Tongue (tissue), 2 donors: ENCODE measurements around the gene NALF1.

- RAMPAGE, long total RNA = no peak
Observed at GRCh38 chr13:104822491-104822987, 643.3 kb upstream of the DAOA start.

- RAMPAGE, long total RNA = no peak
Observed at GRCh38 chr13:105597435-105597811, 131.6 kb downstream of the DAOA start.

DNA sequence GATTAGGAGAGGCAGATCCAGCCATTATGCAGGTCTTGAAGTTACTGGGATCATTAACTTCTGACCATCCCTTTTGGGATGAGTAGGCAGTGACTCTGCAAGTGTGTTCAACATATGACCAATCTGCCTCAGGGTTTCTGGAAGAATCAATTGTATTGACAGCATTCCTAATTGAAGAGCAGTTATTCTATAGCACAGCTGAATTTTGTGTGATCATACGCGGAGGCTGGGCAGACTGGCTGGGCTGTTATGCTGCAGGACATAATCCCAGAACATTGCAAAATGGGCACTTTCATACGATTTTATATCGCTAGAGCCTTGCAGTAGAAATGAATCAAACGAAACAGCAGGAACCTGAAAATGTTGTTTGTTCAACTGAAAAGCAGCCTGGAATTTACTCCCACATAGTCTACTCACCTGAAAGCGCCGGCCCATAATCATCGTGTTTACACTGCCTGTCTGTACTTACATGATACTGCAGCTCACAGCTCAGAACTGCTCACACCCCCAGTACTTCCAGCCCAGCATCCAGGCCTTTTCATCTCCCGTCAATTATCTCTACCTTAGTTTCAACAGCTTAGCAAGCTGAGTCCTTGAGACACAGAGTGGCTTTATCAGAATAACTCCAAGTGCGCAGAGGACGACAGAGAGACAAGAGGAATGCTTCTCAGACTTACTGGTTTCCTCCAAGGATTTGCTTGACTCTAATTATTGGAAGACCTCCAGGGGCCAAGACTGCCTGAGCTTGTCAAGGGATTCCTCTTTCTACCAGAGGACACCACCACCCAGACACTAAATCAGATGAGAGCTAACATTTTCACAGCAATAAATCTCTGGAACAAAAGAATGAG is 513.6 kb downstream of the DAOA start:
- RAMPAGE, long total RNA = no peak

DNA sequence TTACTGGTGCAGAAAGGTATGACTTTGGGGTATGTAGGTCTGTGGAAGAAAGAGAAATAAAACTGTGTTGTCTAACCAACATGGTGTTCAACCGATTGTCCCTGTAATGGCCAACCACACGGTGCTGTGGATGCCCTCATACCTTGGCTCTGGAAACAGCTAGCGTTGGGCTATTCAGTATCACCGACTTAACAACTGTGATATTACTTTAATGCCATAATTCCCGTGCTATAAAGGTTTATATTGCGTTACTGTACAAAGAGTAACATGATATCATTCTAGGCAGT is 448.3 kb downstream of the EFNB2 start:
- RAMPAGE, long total RNA = no peak

GRCh38 chr13:106099826-106100056 is 435.7 kb downstream of the EFNB2 start:
- RAMPAGE, long total RNA = no peak

GRCh38 chr13:106376229-106376786 is 159.2 kb downstream of the EFNB2 start:
- RAMPAGE, long total RNA = no peak

DNA sequence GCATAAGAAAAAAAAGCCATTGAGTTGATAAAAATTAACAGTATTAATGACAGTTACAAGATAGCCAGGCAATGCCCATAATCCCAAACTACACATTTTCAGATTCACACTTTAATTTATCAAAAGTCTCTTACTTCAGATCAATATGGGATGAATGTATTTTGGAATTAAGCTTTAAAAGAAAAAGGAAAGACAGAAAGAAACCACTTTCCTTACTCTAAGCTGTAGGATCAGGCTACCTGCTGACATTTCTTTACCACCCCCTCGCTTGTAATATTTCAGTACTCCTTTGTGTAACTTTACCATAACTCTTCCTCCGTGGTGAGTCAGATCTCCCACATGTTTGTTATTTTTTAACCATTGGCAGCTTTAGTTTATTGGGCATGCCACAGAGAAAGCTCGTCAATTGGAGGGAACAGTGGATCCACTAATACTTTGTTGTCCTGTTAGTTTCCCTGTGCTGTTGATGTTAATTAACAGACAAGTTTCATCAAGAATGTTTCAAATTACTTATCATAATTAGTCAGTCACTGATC is 22.6 kb downstream of the EFNB2 start:
- RAMPAGE, long total RNA = no peak

DNA sequence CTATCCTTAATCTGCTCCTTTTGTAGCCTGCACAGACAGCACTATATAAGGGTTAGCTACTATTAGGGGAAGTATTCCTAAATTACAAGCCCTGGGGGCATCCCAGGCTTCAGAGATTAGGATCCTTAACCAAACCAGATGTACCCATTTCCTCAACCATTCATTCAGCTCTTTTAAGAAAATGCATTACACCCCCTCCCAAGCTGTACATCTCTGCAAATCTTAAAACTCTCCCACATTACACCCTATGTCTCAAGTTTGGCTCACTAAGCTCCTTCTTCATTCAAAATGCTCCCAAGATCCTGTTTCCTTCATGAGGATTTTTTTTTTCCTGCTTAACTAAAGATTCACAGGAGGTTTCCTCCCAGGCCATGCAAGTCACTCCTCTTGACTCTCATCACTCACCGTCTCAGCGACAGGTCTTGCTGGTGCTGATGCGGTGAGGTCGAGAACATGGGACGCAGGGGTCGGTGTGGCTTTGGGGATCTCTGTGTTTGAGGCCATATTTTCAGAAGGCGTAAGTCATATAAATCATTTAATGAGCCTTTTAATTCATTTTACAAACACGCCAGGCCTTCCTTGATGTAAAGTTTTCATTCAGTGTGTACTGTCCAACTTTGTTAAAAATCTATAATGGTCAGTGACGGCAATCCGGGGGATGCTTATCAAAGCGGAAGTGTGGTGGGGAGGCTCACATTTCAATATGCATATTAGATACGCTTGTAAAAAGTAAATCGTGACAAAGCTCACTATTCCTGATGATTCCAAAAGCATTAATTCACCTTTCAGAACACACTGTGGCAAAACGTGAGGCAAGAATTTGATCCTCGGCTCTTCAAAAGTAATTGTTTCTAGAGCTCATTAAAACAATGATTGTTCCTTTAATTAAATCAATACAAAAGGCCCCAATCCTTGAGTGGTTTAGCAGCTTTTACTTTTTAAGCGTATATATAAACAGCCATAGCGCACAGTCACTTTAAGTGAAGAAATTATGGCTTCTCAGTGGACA is 20.4 kb downstream of the EFNB2 start:
- RAMPAGE, long total RNA = no peak

GRCh38 chr13:106550768-106551417 is 15.4 kb upstream of the EFNB2 start:
- RAMPAGE, long total RNA = no peak

GRCh38 chr13:106587779-106588266 is 19.9 kb upstream of the ARGLU1 start:
- RAMPAGE, long total RNA = no peak

- RAMPAGE, long total RNA = no peak
Observed at GRCh38 chr13:106619964-106620455, 52.1 kb upstream of the ARGLU1 start.

DNA sequence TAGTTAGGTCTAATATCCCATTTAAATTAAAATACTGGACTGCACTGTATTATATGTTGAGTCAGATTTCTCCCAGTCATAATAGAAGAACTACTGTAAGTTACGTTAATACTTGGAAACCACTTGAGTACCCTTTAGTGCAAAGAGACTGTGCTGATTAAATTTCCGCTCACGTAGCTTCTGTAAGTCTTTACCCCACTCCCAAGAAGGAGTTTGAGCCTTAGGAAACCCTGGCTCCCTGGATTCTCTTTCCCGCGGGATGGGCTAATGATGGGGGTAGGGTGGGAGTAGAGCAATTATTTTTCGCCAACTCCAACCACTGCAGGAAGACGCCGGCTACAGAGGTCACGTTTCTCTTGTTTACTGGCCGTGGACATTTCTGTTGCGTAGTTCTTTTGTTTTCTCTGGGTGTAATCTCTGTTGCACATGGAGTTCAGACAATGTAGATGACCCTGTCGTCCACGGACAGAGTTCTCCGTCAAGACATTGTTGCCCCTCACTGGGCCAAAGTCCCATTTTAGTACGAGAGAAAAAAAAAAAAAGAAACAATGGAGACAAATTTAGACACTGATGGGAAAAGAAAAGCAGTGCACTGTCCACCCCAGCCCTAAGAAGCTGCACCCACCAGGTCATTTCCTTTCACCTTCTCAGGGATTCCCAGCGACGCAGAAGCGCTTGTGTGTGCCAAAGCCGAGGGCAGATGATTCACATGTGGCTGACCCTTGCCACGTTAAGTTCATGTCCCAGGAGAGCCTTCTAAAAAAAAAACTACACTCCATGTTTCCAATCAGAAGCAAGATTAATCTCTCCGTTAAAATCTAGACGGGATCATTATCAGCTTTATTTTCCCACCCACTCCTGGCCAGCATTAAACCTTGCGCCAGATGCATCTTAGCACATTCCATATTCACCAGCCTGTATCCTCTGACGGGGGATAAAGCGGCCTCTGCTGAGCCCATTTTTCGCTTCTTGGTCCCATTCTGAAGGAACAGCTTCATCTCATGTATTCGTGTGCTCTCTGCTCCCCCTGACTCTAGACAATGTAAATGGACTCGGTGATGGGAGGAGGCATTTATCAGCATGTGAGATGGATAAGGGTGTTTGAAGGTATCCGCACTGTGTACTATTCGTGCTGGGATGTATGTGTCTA is 134.0 kb upstream of the ARGLU1 start:
- RAMPAGE, long total RNA = no peak

DNA sequence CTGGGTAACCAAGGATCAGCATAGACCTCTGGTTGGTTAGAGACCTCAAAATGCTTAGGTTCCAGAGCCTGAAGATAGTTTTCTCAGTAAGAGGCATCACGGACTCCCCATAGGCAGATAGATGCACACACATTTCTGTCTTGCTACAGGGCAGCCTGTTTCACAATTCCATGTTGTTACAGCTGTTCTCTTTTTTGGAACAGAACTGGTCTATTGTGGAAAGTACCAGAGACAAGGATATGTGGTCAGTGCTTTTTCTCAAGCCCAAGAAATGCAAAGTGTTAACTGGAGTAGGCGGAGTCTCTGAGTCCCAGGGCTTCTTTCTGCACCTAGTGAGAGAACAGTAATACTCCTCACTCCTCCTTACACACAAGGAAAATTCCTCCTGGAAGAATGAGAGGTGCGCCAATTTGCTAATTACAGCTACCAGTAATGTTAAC is 141.5 kb upstream of the ARGLU1 start:
- RAMPAGE, long total RNA = no peak

- RAMPAGE, long total RNA = no peak
Observed at GRCh38 chr13:106709905-106710881, 142.3 kb upstream of the ARGLU1 start.

DNA sequence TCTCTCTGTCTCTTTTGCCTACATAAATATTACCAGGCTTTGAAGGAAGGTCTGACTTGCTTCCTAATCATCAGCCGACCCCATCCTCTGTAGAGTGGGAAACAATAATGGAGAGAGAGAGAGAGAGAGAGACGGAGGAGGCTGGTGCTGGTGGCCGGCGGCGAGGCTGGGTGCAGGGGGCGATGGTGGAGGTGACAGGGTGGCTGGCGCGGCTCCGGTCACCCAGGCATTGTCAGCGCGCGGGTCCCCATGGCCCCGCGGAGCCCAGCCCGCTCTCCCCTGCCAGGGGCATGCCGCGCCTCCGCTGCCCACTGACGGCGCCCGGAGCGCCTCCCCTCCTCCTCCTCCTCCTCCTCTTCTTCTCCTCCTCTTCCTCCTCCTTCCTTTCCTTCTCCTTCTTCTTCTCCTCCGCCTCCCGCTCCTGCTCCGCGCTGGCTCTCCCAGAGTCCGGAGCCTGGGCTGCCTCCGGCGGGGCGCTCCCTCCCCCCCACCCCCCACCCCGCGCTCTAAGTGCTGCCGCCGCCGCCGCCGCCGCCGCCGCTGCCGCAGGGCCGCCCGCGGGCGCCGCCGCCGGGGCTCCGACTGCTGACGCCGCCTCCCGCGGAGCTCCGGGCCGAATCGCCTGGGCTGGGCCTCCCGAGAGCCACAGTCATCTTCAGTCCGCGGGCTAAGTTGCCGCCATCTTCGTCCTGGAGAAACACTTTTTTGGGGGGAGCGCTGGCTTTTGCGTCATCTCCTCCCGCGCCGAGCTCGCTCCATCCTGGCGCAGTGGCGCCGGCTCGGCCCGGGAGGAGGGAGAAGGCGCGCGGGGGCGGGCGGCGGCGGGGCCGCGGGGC is at the start of gene NALF1:
Gene NALF1, minus strand, starts transcription at position 707 of the 836 bp plus-strand sequence.
- RAMPAGE, long total RNA = no peak

DNA sequence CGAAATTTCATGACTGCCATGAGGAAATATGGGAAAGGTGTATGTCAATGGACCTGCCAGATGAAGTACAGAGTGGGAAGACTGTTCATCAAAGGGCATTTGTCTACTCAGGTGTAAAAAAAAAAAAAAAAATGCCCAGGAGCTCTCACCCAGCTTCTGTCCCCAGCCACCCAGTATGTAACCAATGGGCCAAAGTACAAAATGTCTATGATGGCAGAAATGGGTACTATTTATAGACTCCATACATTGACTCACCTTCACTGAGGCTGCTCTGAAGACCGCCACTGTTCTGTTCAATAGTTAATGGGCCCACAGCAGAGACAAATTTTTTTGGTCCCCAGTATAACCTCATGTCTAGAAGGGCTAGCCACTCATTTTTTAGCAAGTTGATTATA is 127.9 kb upstream of the NALF1 start:
- RAMPAGE, long total RNA = no peak

- RAMPAGE, long total RNA = no peak
Observed at GRCh38 chr13:108213874-108214880, 1.2 kb downstream of the LIG4 start.

GRCh38 chr13:108217297-108217683 is 902 bp upstream of the ABHD13 start:
- RAMPAGE, long total RNA = no peak

DNA sequence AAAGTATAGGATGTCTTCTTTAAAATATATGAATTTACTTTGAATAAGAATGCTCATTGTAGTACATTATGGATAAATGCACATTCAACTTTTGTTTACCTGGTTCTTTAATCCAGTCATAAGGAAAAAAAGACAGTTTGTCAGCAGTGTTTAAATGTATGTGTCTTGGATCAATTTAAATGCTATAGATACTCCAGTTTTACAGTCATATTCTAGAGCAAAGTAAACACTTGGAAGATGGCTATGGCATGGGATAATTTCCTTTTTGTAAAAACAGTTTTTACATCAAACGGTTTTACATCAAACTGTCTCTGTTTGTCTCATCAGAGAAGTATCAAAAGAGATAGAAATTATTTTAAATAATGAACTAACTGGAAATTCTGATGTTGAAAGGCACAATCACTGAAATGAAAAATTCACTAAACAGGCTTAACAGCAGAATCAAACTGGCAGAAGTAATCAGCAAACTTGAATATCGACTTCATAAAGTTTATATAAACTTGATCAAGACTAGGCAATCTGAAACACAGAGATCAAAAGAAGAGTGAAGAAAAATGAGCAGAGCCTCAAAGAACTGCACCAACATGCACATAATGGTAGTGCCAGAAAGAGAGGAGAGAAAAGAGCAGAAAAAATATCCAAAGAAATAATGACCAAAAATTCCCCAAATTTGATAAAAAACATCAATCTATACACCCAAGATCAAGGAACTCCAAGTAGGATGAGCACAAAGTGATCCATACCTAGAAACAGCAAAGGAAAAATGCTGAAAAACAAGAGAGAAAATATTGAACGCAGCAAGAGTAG is 25.1 kb downstream of the ABHD13 start:
- RAMPAGE, long total RNA = no peak

- RAMPAGE, long total RNA = no peak
Observed at GRCh38 chr13:108266089-108267014, 3.2 kb upstream of the TNFSF13B start.